Mesenchymal stem cell of adipose (primary cell): ENCODE measurements around the gene C17orf107.

DNA sequence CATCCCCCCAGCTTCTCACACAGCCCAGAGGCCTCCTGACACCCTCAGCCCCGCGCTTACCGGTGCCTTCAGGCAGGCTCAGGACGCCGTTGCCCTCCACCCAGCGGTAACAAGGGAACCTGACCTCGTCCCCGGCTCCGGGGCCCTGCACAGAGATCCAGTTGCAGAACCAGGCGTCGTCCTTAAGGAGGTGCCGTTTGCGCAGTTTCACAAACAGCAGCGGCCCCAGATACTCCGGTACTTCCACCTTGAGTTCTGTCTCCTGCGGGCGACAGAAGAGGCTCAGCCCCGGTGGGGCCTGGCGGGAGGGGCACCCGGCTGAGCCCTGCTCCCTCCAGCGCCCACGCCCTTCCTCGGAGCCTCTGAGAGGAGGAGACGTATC, 2.1 kb downstream of the ALOX15 start:
- CAGE, long polyA plus RNA: no peak

DNA sequence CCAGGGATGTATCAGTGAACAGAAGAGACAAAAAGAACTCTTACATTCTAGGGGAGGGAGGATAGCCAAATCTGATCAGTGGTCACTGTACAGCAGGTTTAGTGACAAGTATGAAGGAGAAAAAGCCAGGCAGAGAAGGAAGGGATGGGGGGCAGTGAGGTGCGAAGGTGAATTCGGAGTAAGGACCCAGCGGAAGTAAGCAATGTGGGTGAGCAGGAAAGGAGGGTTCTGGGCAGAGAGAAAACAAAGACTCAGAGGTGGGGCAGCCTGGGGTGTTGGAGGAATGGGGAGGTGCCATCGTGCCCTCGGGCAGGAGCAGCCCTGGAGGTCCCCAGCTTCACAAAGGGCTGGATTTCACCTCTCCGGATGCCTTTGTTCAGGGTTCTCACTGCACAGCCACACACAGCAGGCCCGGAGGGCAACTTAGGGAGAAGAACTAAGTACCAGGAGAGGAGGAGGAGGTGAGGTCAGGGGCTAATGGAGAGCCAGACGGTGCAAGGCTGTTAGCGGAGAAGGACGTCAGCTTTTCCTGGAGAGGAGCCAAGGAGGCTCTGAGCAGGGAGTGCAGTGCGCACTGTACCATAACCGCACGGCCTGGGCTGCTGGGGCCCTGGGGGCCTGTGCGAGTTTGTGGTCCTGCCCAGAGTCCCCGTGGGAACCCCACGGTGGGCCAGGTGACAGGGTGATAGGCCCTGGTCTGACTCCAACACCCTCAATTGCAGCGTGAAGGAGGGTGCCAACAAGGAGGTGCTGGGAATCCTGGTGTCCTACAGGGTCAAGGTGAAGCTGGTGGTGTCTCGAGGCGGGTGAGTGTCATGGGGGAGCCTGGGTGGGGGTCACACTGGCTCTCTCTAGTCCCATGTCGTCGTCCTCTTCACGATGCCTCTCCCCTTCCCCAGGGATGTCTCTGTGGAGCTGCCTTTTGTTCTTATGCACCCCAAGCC, 9.3 kb downstream of the ARRB2 start:
- CAGE, long polyA plus RNA: no peak

DNA sequence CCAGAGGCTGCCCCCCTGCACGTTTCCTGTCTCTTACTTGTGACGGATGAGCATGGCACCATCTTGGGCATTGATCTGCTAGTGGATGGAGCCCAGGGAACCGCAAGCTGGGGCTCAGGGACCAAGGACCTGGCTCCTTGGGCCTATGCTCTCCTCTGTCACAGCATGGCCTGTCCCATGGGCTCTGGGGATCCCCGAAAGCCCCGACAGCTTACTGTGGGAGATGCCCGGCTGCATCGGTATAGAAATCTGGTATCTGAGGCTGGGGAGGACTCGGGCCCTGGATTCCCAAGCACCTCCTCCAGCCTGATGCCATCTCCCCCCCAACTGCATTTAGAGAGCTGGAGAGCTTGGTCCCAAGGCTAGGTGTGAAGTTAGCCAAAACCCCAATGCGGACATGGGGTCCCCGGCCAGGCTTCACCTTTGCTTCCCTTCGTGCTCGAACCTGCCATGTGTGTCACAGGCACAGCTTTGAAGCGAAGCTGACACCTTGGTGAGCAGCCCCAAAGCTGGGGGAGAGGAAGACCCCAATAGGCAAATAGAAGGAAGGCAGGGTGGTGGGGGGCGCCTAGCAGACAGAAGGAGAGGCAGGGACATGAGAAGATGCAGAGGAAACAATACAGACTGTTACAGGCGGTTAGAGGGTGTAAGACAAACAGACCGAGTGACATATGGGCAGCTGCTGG, 2.0 kb upstream of the CXCL16 start:
- CAGE, long polyA plus RNA: no peak

- CAGE, long polyA plus RNA: no peak
Measured at GRCh38 chr17:4847947-4848354, 14.8 kb downstream of the MINK1 start.

DNA sequence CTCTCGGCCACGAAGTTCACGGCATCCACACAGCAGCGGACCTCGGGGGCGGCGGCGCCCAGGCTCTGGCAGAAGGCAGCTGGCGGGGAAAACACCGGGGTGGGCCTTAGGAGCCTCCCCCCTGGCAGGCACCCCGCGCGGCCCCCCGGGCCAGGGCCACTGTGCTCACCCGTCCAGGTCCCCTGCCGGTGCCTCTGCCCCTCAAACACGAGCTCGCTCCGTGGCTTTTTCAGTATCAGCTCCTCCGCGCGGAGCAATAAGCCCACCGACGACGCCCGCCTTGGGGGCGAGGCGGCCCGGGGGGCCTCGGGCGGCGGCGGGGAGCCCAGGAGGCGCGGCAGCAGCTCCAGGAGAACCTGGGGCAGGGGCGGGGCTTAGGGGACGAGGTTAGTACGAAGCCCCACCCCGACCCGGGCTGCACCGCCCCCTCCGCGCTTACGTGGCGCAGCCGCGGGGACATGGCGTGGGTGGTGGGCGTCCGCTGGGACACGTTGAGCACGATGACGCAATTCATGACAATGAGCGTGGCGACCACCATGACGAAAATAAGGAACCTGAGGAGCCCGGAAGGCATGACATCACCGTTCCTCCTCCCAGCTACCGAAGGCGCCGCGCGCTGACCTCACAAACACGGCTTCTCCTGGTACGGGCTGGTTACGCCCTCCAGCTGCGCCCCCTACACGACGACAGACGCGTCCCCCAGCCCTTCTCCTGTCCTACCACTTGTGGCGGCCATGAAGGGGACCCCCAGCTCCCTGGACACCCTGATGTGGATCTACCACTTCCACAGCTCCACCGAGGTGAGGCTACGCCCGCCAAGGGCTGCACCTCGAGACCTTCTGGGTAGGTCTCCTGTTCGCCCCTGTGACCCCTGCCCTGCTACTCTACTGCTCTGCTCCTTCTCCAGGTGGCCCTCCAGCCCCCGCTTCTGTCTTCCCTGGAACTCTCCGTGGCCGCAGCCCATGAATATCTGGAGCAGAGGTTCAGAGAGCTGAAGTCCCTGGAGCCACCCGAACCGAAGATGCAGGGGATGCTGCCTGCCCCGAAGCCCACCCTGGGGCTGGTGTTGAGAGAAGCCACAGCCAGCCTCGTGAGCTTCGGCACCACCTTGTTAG, at the start of gene C17orf107:
C17orf107 (plus strand) TSS at position 508 of the 1,115 bp plus-strand sequence.
- CAGE, long polyA plus RNA: no peak

GRCh38 chr17:4948625-4949322, 444 bp upstream of the PFN1 start:
- CAGE, long polyA plus RNA: no peak

DNA sequence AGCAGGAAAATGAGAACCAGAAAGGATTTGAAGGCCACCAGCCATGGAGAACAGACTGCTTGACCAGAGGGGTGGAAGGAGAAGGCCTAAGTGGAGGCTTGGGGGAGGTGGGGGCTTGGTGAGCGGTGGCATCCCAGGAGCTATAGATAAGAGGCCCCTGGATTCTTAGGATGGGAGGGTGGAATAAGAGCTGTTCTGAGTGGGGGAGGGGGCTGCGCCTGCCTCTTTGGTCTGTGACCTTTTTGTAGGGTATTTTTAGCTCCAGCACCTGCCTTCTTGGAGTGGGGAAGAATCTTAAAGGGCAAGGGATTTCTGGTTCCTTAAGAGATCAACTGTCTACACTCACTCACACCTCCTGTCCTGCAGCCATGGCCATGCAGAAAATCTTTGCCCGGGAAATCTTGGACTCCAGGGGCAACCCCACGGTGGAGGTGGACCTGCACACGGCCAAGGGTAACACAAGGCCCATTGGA, 579 bp downstream of the ENO3 start:
- CAGE, long polyA plus RNA: no peak

- CAGE, long polyA plus RNA: no peak
Measured at GRCh38 chr17:4986229-4986811, 1.2 kb downstream of the CAMTA2 start.

- CAGE, long polyA plus RNA: no peak
Measured at GRCh38 chr17:5128535-5128900, 12.7 kb downstream of the USP6 start.

DNA sequence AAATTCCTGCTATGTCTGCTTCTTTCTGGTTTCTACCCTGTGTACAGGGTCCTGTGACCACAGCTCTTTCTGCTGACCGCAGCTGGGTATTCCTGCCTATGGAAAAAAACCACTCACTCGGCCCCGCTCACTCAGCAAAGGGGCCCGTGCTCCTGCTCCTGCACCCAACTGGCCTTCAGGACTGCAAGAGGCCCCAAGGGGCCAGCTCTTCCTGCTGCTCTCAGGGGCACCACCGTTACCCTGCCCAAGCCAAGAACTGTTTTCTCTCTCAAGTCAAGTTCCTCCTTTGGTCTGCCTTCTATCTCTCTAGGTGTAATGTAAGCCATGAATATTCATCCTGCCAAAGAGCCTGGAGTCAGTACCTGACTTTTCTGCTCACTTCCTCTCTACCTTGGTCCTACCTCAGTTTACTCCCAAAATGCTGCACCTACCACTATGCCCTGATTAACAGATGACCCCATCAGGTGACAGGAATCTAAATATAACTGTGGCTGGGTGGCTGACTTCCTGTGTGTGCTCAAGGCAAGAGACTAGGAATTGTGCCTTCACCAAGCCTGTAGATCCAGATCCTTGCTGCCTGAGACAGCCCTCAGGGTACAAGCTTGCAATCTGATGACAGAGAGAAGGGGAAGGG, 20.3 kb upstream of the SCIMP start:
- CAGE, long polyA plus RNA: no peak

DNA sequence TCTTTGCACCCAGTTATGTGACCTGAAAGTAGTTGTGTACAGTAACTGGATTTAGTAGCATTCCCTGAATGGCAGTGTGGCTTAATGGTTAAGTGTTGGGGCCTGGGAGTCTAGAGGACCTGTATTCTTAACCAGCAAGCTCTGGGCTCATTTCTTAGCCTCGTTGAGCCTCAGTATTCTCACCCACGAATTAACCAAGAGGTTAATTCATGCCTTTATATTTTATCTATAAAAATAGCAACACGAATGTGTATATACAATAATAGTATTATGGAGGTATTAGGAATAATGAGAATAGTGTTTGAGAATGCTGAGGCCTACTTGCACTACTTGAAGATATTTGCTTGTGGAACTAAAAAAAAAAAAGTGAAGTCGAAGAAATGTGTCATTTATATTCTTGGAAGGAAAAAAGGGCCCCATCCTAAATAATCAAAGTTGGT, 888 bp downstream of the RABEP1 start:
- CAGE, long polyA plus RNA: no peak

DNA sequence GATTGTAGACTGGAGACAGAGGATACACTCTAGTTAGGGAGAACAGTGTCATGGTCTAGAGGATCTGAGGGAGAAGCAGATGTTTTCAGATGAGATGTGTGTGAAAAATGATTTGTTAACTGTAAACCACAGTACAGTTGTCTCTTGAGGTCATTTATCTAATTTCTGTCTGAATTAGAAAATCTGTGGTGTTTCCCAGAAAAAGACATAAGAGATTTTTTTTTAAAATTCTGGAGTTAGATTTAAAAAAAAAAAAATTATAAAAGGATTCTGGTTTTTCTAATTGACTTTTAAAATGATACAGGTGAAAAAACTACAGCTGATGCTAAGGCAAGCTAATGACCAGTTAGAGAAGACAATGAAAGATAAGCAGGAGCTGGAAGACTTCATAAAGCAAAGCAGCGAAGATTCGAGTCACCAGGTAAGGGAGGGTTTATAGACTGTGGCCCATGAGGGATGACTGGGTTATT, 54.6 kb downstream of the NUP88 start:
- CAGE, long polyA plus RNA: no peak

DNA sequence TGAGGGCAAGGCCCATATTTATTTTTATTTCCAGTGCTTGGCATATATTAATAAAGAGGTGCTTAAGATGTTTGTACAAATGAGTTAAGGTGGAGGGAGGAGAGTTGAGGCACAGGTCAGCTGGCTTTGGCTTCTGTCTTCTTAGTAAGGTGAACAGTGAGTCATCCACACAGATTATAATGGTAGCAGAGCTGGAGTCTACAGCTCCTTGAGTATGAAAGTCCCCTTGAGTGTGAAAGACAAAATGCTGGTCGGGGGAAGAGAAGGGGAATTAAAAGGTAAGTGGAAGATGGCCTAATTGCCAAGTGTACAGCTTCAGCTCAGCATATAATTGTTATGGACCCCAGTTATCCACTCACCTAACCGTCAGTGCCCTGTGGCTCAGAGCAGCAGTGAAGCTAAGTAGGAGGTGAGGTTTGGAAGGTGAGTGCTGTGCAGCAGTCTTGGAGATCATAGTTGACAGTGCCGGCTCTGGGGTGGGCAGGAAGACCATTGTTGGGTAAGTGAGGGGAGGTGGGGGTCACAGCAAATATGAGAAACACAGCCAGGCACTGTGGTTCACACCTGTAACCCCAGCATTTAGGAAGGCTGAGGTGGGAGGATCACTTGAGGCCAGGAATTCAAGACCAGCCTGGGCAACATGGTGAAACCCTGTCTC, 8.2 kb downstream of the C1QBP start:
- CAGE, long polyA plus RNA: no peak

GRCh38 chr17:5499360-5500663, 994 bp downstream of the ENSG00000286190 start:
- CAGE, long polyA plus RNA: no peak

DNA sequence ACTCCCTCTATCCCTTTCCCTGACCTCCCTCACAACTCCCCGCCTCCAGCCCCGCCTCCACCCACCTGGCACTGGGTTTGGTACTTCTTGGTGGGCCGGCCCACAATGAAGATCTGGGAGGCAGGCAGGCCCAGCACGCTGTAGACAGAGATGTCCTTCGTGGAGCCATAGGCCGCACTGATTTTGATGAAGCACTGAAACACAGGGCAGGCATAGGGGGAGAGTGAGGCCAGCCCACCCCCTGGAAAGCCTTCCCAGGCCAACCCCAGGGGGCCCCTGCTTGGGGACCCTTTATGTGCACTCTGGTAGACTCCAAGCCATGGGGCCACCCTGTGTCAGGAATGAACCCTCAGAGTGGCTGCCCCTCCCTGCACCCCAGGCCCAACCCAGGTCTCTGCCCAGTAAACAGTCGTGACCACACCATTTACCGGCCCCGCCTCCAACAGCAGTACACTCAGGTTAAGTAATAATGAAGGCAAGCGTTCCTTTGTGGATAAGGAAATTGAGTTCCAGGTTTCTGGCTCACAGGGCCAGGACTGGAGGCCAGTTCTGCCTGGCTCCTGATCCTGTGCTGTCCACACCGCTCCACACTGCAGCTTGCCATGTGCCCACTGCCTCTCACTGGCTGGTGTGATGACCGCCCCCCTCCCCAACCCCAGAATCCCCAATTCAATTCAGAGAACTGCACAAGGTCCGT, 13.4 kb downstream of the PIMREG start:
- CAGE, long polyA plus RNA: no peak

DNA sequence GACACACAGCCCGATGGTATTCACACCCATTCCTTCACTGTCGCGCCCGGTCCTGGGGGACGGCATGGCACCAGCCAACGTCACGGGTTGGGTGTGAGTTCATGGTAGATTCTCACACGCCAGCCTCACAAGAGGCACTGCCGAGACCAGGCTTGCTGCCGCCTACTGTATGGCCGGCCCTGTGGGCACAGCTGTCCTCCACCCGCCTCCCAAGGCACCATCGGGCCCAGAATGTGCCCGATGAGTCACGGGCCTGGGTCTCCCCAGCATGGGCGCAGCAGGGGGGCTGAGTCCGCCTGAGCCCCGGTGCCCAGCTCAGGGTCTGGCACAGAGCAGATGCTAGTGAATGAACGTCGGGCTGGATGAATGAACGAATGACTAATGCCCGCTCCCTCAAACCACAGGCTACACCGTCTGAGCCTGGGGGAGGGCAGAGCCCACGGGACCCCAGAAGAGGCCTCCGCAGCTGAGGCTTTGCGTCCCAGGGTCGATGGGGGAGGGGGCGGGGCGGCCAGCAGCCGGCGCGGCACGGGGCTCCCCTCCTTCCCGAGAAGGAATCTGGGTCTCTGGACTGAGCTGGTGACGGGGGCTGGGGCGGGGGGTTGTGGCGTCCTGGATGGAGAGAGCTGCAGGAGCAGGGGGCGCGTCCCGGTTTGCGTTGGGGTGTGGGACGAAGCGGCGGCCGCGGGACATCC, 859 bp downstream of the PITPNM3 start:
- CAGE, long polyA plus RNA: no peak

- CAGE, long polyA plus RNA: no peak
Measured at GRCh38 chr17:6638777-6639400, 1.6 kb downstream of the KIAA0753 start.

- CAGE, long polyA plus RNA: no peak
Measured at GRCh38 chr17:6652048-6652765, 645 bp downstream of the C17orf100 start.

DNA sequence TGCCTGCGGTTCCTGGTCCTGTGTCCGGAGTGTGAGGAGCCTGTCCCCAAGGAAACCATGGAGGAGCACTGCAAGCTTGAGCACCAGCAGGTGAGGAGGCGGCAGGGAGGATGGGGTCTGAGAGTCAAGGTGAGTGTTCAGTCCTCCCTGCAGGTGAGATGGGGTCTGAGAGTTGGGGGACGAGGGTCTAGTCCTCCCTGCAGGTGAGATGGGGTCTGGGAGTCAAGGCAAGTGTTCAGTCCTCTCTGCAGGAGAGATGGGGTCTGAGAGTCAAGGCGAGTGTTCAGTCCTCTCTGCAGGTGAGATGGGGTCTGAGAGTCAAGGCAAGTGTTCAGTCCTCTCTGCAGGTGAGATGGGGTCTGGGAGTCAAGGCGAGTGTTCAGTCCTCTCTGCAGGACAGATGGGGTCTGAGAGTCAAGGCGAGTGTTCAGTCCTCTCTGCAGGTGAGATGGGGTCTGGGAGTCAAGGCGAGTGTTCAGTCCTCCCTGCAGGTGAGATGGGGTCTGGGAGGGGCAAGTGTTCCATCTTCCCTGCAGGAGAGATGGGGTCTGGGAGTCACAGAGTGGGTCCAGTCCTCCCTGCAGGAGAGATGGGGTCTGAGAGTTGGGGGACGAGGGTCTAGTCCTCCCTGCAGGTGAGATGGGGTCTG, 2.4 kb downstream of the XAF1 start:
- CAGE, long polyA plus RNA: no peak

- CAGE, long polyA plus RNA: no peak
Measured at GRCh38 chr17:6937081-6937510, 58.8 kb upstream of the ALOX12 start.